ENCODE results near the genes SORD and C15orf48.

GRCh38 chr15:44538258-44538729, 1.3 kb downstream of the EIF3J start:
- PRO-cap: no peak

DNA sequence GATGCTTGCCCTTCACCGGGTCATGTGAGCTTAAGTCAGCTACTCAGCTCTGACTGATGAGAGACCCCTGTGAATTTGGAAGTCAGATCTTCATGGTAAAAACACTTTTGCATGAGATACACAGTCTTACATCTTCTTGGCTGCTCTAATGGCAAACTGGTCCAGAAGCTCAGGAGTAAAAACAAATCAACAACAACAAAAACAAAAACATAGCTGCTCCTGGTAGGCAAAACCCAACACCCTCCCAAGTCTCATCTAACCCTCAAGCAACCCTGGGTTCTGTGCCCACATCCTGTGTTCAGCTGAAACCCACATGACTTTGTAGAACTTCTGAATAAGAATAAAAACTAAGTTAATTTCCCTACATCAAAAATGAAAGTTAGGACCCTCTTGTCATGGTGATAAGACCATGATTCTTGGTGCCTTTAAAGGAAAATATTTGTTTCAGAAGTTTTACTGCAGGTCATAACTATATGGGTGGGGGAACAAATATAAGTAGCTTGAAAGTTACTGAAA, 13.9 kb upstream of the SPG11 start:
- PRO-cap: no peak

DNA sequence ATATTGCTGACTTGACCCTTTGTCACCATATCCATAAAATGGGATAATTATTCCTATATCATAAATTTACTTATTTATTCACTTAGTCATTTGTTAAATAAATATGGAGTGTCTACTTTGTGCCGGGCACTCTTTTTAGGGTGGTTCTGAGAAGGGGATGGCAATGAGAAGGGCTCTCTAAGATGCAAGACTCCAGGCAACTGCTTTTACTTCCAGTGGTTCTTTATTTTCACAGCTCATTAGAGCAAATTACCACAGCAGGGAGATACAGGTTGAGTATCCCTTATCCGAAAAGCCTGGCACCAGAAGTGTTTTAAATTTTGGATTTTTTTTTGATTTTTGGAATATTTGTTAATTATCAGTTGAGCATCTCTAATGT, 9.4 kb upstream of the TRIM69 start:
- PRO-cap: no peak

- PRO-cap: bidirectional peak, plus-strand start at chr15:45023237, minus-strand start at chr15:45023051
These were observed at the start of gene SORD for GRCh38 chr15:45022882-45023929. Gene SORD (plus strand): TSS chr15:45023195.

DNA sequence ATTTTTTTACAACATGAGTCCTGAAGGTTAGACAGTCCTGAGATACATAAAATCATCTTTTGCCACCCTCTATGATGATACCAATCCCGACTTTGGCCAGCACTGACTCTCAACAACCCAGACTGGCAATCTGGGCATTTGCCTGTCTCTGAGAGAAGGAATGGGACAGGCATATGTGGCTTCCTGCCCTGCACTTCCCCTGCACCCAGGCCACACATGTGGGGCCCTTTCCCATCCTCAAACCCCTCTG, 17.3 kb downstream of the DUOX2 start:
- PRO-cap: no peak

DNA sequence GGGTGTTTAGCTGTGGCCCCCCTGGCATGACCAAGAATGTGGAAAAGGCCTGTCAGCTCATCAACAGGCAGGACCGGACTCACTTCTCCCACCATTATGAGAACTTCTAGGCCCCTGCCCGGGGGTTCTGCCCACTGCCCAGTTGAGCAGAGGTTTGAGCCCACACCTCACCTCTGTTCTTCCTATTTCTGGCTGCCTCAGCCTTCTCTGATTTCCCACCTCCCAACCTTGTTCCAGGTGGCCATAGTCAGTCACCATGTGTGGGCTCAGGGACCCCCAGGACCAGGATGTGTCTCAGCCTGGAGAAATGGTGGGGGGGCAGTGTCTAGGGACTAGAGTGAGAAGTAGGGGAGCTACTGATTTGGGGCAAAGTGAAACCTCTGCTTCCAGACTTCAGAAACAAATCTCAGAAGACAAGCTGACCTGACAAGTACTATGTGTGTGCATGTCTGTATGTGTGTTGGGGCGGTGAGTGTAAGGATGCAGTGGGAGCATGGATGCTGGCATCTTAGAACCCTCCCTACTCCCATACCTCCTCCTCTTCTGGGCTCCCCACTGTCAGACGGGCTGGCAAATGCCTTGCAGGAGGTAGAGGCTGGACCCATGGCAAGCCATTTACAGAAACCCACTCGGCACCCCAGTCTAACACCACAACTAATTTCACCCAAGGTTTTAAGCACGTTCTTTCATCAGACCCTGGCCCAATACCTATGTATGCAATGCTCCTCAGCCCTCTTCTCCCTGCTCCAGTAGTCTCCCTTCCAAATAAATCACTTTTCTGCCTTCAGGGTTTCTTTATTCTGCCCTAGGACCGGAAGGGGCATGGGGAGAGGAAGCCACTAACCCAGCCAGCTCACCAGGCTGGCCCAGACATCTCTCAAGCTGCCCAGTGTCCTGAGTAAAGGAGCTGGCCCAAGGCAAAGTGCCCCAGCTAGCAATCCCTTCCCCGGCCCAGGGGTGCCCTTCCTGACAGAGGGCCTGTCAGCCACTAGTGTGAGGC, 22.7 kb downstream of the SHF start:
- PRO-cap: no peak

GRCh38 chr15:45177918-45178421, 9.8 kb downstream of the SHF start:
- PRO-cap: no peak

- PRO-cap: no peak
These were observed 628 bp downstream of the SHF start for GRCh38 chr15:45186845-45187830.

DNA sequence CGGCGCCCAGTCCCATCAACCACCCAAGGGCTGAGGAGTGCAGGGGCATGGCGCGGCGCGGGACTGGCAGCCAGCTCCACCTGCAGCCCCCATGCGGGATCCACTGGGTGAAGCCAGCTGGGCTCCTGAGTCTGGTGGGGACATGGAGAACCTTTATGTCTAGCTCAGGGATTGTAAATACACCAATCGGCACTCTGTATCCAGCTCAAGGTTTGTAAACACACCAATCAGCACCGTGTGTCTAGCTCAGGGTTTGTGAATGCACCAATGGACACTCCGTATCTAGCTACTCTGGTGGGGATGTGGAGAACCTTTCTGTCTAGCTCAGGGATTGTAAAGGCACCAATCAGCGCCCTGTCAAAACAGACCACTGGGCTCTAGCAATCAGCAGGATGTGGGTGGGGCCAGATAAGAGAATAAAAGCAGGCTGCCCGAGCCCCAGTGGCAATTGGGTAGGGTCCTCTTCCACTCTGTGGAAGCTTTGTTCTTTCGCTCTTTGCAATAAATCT, 62.5 kb downstream of the SLC28A2 start:
- PRO-cap: no peak

GRCh38 chr15:45331768-45332306, 46.5 kb downstream of the GATM start:
- PRO-cap: no peak

GRCh38 chr15:45376384-45377013, 1.8 kb downstream of the GATM start:
- PRO-cap: no peak

DNA sequence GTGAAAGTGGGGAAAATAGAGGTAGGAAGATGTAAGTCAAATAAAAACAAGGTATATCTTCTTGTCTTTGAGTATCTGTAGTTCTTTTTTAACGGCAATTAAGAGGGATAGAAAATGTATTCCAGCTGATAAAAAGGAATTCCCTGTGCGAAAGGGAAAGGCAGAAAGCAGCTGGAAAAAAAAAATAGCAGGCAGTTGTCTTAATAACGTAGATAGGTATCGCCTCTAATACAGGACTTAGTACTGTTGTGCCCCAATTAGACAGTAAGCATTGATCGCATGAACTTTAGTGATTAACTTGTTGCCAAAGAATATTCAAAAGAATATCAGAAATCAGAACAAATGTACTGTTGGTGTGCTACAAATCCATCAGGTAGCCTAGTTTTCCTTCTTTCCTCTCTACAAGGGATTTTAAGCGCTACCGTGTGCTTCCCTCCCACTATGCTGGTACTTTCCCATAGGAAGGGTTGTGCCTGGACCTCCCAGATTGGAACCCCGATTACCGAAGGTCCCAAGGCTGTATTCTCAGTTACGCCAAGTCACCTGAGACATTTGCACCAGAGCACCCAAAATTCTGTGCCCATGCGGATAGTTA, 643 bp upstream of the SPATA5L1 start:
- PRO-cap: no peak

DNA sequence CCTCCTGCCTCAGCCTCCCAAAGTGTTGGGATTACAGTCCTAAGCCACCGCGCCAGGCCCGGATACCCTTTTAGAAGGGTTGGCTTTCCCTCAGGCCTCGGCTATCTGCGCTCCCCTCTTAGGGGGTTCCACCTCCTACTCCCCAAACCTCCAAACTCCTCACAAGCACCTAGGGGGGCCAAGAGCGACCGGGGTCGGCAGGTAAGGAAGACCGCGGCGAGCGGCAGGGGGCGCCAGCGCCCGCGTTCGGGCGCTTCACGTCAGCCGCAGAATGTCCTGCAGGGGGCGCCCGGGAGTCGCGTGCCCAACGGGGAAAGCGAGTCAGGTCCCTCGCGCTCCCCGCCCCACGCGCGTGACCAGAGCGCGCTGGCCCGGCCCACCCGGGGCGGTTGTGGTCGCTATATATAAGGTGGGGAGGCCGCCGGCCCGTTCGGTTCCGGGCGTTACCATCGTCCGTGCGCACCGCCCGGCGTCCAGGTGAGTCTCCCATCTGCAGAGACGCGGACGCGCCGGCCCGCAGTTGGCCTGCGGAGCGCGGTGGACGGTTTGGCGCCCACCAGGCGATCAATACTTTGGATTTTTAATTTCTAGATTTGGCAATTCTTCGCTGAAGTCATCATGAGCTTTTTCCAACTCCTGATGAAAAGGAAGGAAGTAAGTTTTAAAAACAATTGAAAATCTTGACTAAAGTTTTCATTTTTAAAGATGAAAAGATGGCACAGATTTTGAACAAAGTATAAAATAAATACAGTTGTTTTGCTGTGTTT, at the start of gene C15orf48:
C15orf48 (plus strand) TSS at position 432 of the 767 bp plus-strand sequence.
- PRO-cap: no peak

DNA sequence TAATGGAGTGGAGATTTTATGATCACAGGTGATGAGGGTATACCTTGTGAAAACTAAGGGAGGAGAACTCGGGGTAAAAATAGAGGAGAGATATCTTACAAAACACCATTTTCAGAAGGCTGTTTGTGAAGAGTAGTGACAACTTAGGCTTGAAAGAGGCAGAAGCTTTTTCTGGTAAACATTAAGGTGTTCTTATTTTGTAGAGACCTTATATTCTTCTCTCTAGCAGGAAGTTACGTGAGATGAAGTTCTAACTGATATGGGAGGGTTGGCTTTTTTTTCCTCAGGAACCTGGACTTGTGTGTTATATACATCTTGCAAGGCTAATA, 805.3 kb downstream of the SQOR start:
- PRO-cap: no peak

DNA sequence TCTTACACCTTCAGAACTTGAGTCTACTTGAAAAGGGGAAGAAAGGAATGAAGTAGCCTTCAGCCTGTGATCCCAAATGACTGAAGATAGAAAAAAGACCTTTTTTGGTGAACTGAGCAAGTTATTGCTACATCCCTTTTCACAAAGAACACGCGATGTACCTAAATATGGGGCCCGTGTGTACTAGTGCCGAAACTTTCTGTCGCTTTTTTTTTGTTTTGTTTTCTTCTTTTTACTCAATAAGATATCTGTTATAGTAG, 4.9 kb downstream of the SEMA6D start:
- PRO-cap: no peak

- PRO-cap: no peak
These were observed 61.3 kb downstream of the DUT start for GRCh38 chr15:48392612-48392928.

- PRO-cap: no peak
These were observed 101.4 kb downstream of the DUT start for GRCh38 chr15:48432668-48433033.

GRCh38 chr15:48444309-48444772, 113.1 kb downstream of the DUT start:
- PRO-cap: no peak

DNA sequence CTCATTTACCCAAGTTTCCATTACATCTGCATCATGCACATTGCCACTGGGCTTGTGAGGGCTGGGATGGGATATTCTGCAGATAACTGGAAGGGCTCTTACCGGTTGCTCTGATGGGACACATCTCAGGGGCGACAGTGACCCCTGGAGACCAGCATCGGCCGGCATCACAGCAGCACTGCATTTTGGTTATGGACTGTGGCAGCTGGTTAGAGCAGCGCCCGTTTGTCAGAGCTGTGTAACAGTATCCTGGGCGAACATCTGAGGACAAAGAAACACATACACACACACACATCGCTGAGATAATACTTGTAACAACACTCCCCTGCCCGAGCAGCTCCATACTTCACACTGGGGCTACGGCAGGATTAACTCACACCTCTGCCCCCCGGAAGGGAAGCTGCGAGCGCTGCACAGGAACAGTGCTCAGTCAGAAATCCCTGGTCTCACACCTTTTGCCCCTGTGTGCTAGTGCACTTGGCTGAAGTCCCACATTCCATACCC, 124.9 kb downstream of the FBN1 start:
- PRO-cap: no peak

GRCh38 chr15:48596235-48597027, 49.1 kb downstream of the FBN1 start:
- PRO-cap: no peak